Epidermal melanocyte (primary cell): ENCODE measurements around a stretch of chr2.

- RRBS: no CpG with 5 or more reads among the region's 7 CpGs
Measured at GRCh38 chr2:85396558-85397501, 13.3 kb downstream of the CAPG start.

DNA sequence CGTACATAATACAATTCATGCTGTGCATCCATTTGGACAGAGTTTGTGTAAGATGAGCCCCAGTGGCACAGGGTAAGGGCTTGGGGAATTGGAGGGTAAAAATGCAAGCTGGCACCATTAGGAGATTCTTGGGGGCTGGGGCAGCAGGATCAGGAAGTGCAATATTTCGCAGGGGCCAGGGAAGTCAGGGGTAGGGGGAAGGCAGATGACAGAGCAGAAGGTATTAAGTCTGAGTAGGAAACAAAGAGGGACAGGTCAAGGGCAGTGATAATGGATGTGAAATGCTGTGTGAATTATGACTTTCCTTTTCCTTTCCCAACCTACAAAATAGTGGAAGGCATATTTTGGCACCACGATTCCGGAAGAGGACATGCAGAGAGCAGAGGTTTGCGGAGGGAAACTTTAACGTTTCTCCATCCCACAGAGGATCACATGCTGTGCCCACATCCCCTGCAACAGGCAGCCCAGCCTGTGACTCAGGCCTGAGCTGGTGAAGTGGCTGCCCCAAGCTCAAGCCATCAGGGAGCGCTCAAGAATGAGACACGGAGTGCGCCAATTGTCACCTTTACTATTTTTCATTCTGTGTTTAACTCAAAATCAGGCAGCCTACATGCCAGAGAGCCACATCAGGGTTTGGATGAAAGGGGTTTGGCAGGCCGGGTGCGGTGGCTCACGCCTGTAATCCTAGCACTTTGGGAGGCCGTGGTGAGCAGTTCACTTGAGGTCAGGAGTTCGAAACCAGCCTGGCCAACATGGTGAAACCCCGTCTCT lies 4.6 kb downstream of the CAPG start:
- RRBS: no CpG with 5 or more reads among the region's 15 CpGs

- RRBS: 71% methylated on average over 2 of the region's 8 CpGs
Measured at GRCh38 chr2:85547634-85548658, 9.0 kb downstream of the MAT2A start.

GRCh38 chr2:85577720-85578784 lies 666 bp downstream of the VAMP8 start:
- RRBS: no CpG with 5 or more reads among the region's 23 CpGs

DNA sequence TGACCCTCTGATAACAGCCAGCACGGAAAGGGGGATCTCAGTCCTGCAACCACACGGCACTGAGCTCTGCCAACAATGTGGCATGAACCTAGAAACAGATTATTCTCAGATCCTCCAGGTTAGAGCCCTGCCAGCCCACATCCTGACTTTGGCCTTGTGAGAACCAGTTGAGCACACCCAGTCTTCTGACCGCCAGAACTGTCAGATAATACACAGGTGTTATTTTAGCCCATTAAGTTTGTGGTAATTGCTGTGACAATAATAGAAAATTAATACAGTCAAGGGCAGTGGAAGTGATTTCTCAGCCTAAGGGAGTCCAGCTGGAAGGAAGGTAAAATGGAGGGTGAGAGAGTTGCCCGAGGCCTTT lies 9.3 kb upstream of the GNLY start:
- RRBS: no CpG with 5 or more reads among the region's 4 CpGs

- RRBS: no CpG with 5 or more reads among the region's 3 CpGs
Measured at GRCh38 chr2:85705513-85706091, 11.4 kb downstream of the GNLY start.

- RRBS: no CpG with 5 or more reads among the region's 7 CpGs
Measured at GRCh38 chr2:85714416-85714870, 20.3 kb downstream of the GNLY start.

DNA sequence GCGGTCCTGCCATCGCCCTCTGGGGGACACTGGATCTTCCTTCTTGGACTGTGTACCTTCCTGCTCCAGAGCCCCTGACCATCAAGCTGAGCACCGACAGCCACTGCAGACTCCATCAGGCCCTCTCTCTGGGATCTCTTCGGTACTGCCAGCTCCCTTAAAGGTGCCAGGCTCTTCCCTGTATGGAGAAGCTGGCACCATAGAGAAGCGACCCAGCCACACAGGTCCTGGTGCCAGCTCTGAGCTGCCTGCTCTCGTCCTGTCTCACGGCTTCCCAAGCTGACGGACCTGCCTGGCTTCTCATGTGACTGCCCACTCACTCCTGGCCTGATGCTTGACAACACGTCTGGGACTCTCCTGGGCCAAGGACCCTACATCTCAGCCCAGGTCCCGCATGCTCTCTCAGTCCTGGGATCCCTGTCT lies 12.6 kb upstream of the ATOH8 start:
- RRBS: no CpG with 5 or more reads among the region's 10 CpGs

DNA sequence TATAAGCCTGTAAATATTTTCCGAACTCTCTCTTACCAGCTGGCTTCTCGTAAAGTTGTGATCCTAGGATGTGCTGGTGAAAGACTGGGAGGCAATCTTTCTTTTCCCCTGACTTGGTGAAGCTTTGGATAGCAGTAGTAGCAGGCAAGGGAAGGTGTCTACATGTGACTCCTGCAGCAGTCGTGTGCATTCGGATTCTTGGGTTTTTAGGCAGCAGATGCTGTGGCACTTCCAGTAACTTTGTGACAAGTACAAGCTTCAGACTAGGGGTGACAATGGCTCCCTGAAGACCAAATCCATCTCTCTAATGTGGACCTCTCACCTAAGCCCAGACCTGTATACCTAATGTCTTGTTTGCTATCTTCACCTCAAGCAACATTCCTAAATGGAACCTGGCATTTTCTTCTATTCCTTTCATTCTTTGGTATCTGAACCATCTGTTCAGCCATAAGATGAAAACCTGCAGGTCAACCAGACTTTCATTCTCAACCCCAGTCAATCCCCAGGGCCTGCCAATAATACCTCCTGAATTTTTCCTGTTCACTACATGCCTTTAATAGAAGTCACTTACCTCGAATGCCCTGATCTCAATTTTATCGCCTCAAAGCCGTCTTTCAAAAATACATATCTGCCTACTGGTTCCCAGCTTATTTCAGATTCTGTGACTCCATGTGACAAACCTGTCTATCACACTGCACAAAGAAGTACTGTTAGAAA lies 22.8 kb downstream of the ST3GAL5 start:
- RRBS: no CpG with 5 or more reads among the region's 7 CpGs

DNA sequence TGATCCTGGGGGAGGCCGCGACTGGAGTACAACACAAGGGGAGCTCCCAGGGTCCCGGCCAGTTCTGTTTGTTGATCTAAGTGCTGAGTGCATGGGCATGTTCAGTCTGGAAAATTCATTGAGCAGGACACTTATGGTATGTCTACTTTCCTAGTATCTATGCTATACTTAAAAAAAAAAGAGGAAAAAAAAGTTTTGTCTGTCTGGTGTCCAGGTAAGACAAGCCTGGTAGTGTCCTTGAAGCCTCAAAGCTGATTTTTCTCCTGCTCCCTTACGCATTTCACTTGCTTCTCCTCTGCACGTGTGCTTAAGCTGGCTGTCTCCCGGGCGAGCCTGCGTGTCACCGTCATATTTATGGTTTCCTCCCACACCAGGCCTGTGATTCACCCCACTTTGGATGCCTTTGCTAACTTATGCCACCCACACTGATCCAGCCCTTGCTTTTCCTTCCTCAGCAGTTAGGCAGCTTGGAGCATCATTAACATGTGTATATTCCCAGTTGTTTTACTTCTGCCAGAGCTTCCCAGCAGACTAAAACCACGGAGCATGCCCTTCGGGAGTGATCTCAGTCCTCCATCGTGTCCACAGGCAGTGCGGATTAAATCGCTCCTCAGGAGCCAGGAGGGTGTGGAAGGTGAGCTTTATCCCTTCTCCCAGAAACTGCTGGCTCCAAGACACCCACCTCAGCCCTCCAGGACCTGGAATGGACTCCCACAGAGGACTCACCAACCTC lies 2.3 kb downstream of the ST3GAL5 start:
- RRBS: no CpG with 5 or more reads among the region's 14 CpGs

- RRBS: no CpG with 5 or more reads among the region's 6 CpGs
Measured at GRCh38 chr2:85924334-85925033, 35.7 kb upstream of the ST3GAL5 start.

DNA sequence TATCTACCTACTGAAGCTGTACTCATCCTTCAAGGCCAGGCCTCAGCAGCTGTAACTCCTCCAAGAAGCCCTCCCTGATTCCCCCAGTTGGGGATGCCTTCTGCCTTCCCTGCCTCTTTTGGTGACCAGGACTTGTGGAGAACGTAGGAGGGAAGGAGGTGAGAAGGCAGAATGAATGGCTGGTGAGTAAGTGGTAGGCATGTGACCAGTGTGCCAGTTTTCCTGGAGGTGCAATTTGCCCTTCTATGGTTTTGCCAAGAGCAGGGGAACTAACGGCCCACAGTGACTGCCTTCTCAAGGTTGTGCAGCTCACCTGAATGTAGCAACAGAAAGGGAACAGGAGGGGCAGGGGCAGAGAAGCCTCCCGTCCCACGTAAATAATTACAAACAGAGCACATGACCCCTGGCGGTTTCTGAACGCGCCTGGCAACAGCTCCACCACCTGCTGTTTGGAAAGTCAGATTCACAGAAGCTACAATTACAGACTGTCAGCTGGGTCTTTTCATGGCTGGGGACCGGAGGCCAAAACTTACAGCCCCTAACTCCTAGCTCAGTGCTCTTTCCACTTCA lies 69.9 kb downstream of the POLR1A start:
- RRBS: no CpG with 5 or more reads among the region's 8 CpGs

DNA sequence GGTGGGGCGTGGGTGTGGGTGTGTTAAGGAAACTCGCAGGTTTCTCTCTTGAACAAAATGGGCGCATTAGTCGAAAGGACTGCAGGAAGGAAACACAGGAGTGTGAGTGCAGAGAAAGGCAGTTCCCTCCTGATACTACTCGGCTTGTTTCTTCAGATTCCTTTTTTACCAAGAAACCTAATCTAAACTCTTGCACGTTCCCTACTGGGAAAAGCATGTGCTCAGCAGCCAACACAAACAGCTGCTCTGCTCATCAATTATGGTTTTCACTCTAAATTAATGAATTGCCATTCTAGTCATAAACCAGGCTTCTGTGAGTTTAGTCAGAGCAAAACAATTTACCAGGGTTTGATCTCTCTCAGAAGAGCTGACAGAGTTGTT lies 57.4 kb downstream of the REEP1 start:
- RRBS: no CpG with 5 or more reads among the region's 6 CpGs

GRCh38 chr2:86440378-86441272 lies 546 bp upstream of the KDM3A start:
- RRBS: 3% methylated on average over 6 of the region's 41 CpGs

GRCh38 chr2:86442603-86443139 lies 1.5 kb downstream of the KDM3A start:
- RRBS: no CpG with 5 or more reads among the region's 6 CpGs

- RRBS: no CpG with 5 or more reads among the region's 5 CpGs
Measured at GRCh38 chr2:86694905-86695413, 25.1 kb upstream of the RMND5A start.

DNA sequence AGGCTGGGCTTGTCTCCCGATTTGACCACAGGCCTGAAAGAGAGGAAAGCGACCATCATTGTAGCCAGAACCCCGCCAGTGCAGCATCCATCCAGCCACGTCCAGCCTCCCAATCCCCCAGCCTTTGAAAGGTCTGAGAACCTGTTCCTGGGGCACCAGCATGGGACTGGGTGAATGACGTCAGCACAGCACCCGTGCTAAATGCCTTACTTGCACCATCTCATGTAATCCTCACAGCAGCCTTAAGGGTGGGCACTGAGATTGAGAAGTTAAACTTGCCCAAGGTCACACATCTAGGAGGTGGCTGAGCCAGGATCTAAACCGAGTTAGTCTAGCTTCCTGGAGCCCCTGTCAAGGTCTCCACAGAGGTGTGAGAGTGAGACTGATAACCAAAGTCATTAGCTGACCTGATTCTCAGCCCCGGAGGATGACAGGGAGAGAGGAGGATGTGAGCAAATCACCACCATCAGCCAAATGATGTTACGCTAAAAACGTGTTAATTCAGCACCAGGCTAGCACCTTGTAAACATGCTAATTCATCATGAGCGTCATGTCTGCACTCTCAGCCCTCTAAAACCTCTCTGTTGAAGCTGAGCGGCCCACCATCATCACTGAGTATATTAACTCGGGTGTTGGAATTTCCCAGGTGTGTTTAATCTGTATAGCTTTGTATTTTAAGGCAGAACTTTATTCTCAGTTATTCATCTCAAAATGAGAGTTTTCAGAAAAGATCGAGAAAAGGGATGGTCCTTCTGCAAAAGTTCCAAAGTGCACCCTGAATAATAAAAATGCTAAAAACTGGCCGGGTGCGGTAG lies 4.6 kb downstream of the CD8A start:
- RRBS: no CpG with 5 or more reads among the region's 16 CpGs

GRCh38 chr2:86855900-86856302 lies 5.8 kb downstream of the CD8B start:
- RRBS: no CpG with 5 or more reads among the region's 6 CpGs

DNA sequence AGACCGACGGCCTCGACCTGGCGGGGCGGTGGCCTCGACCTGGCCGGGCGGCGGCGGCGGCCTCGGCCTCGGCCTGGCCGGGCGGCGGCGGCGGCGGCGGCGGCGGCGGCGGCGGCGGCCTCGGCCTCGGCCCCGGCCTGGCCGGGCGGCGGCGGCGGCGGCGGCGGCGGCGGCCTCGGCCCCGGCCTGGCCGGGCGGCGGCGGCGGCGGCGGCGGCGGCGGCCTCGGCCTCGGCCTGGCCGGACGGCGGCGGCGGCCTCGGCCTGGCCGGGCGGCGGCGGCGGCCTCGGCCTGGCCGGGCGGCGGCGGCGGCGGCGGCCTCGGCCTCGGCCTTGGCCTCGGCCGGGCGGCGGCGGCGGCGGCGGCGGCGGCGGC lies 28.0 kb upstream of the RGPD1 start:
- RRBS: no CpG with 5 or more reads among the region's 85 CpGs

DNA sequence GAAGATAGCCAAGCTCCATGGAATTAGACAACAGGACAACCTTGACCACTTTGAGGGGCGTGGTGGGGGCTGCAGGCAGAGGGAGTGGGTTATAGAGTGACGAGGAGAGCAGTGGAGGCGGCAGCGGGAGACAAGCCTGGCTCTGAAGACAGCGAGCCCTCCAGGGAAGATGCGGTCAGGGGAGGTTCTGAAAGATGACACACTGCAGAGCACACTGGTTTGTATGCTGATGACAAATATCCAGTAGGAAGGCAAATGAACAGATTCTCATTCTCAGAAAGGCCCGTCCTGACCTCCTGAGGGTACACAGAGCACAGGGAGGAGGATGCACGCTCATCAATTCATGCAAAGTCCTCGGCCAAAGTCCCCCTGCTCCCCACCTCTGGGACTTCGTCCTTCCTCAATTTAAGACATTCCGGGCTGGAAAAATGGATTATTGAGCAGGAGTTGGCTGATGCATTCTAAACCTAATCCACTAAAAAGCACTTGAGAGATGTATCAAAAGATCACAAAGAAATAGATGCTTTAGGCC lies 2.6 kb downstream of the PLGLB1 start:
- RRBS: no CpG with 5 or more reads among the region's 11 CpGs